Karpas-422 (cell line): ENCODE measurements around the genes PRR11 and TUBD1.

GRCh38 chr17:58001357-58002208 lies 5.5 kb downstream of the SRSF1 start:
- PRO-cap = no peak
- RAMPAGE, long total RNA = no peak

- PRO-cap = no peak
- RAMPAGE, long total RNA = no peak
These were observed 1.5 kb upstream of the DYNLL2 start for GRCh38 chr17:58081701-58082220.

DNA sequence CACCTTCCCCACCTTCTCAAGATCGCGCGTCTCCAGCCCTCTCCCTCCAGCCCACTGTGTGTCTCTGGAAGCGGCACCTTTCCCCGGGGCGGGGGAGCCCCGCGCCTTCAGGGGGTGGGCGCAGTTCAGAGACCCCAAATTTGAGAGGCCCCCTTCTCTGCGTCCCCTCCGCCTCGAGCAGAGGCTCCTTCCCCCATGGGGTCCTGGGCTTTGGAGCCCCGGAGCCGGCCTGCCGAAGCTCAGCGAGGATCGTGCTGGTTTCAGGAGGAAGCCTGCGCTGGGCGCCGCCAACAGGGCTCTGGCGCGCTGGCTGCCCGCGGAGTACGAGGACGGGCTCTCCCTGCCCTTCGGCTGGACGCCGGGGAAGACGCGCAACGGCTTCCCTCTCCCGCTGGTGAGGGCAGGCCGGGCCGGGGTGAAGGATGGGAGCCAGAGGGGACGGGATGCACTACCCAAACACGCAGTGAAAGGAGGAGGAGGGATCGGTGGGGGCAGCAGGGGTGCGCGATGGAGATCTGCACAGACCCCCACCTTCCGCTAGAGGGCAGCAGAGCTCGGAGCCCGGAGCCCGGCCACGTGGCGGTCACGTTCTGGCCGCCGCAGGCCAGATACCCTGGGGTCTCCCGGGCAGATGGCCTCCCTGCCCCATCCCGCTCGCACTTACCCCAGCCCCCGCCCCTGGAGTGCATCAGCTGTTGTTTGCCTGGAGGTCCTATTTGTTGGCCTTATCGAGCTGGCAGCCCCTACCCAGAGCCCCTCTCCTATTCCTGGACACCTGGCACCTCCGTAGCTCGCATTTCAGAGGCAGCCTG lies 11.1 kb downstream of the LPO start:
- PRO-cap = no peak
- RAMPAGE, long total RNA = no peak

DNA sequence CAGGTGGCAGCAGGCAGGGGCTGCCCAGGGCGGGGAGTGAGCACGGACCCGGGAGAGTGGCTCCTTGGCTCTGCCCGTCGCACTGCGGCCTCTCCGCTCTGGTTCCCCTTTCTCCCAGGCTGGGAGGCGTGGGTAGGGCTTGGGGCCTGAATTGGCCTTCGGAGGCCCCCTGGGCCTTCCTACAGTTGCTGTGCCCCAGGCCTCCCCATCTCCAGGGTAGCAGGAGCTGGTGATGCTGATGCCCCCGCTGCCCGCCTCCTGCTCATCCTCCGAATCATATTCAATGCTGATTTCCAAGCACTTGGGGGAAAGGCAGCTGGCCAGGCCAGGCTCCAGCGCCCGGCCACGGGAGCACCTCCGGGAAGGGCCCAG lies 20.1 kb downstream of the TSPOAP1 start:
- PRO-cap = no peak
- RAMPAGE, long total RNA = no peak

DNA sequence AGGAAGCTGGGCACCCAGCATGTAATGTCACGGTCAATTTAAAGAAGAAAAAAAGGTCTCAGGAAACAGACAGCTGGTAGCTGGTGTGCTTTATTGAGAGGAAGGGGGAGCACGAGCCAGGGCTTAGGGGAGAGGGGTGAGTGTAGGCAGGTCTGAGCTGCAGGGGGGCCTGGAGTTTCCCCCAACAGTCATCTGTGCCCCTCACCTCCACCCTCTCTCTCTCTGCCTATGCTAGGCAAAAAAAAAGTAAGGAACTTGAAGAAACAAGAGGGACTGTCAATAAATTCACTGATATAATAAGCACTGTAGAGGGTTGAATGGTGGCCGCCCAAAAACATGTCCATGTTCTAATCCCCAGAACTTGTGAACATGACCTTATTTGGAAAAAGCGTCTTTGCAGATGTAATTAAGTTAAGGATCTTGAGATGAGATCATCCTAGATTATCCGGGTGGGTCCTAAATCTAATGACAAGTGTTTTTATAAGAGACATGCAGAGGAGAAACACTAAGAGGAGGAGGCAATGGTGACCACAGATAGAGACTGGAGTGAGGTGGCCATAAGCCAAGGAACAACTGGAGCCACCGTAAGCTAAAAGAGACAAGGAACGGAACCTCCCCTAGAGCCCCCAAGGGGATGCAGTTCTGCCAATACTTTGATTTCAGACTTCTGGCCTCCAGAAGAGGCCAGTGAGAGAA lies 14.5 kb downstream of the TSPOAP1 start:
- PRO-cap = no peak
- RAMPAGE, long total RNA = no peak

GRCh38 chr17:58324295-58324682 lies 4.3 kb downstream of the TSPOAP1 start:
- PRO-cap = no peak
- RAMPAGE, long total RNA = no peak

GRCh38 chr17:58333025-58333749 lies 4.6 kb upstream of the TSPOAP1 start:
- PRO-cap = bidirectional peak, plus-strand start at chr17:58333184, minus-strand start at chr17:58333106
- RAMPAGE, long total RNA = no peak

DNA sequence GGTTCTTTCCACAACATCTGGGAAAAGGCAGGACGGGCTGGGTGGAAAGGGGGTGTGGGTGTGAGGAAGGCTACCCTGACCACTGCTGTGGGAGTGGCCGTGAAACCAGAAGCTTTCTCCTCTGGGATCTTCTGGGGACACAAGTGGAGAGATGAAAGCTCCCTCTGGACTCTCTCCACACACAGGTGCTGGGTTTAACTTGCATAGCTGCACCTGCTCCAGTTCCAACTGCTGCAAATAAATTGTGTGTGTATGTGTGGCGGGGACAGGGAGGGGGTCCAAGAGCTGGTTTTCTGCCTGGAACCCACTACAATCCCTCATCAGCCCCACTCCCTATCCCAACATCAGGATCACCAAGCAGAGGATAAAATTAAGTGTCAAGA lies 8.1 kb upstream of the TSPOAP1 start:
- PRO-cap = no peak
- RAMPAGE, long total RNA = no peak

GRCh38 chr17:58337902-58338589 lies 9.5 kb upstream of the TSPOAP1 start:
- PRO-cap = bidirectional peak, plus-strand start at chr17:58338334, minus-strand start at chr17:58338083
- RAMPAGE, long total RNA = no peak

DNA sequence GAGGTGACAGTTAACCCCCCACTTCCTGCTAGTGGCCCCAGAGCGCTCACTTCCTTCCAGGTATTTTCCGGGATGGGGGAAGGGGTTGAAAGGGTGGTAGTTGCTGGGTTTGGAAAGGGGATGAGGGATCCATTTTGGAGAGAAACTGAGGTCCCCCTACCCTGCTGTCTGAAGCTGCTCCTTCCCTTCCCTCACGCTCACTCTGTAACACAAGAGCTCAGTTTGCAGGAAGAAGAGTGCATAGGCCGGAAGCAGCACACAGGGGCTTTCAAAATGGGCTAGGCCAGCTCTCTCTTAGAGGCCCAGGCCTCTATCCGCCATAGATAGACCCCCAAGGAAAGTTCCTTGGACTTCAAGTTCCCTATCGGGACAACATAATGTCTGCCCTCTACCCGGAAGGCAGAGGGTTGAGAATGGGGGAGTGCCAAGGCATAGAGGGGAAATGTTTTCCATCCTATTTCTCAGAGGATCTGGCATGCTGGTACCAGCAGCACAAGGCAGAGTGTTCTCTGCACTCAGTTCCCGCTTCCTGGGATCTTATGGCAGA lies 10.9 kb upstream of the TSPOAP1 start:
- PRO-cap = bidirectional peak, plus-strand start at position 220 of the sequence, minus-strand start at position 206 of the sequence
- RAMPAGE, long total RNA = no peak

GRCh38 chr17:59027627-59028261 lies 78.9 kb downstream of the TRIM37 start:
- PRO-cap = no peak
- RAMPAGE, long total RNA = no peak

- PRO-cap = no peak
- RAMPAGE, long total RNA = no peak
These were observed 909 bp downstream of the TRIM37 start for GRCh38 chr17:59105742-59106200.

DNA sequence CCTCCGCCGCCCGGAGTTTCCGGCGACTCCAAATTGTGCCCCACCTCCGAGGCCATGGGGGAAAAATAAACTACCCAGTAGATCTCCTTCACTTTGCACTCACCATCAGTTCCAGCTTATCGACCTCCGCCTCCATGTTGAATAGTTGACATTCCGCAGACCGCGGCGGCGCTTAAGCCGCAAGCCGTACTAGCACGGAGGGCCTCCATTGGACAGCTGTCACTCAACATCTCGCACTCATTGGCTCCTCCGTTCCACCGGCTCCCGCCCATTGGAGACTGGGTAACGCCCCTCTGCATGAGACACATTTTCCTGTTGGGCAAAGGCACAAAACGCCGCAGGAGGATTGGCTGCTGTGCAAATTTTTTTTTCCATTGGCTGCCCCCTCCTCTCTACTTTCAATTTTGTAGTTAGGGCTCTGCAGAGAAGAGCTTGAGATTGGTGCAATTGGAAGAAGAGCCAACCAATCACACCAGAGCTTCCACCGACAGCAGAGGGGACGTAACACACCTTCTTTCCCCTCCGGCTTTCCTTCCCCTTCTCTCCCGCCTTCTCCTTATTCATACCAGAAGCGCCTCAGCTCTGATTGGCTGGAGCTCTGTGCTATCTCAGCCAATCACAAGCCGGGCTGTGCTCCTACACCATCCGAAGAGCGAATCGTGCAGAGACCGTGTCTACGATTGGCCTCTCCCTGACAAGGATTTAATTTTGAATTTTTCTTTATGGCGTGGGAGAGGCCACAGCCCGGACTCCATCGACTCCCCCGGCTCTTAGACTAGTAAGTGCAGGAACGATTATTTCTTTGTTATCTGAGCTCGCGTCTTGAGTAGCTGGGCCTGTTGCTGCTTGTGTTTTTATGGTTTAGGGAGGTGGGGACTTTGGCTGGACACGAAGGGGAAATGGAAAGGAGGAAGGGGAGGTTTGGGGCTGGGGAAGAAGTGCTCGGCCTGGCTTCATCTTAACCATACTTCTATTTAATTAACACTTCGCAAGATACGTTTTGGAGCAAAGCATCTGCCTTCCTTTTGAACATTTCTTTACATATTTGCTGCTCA lies at the start of gene PRR11:
Gene PRR11 (plus strand): TSS at position 719 of the 1,055 bp plus-strand sequence.
- PRO-cap = unidirectional peak, minus-strand start at position 147 of the sequence; bidirectional peak, plus-strand start at position 719 of the sequence, minus-strand start at position 534 of the sequence
- RAMPAGE, long total RNA = start-site peak on the minus strand centred at position 153 of the sequence, 20 bp wide, 209 and 112 reads in 2 replicates

GRCh38 chr17:59337861-59338367 lies 6.5 kb downstream of the YPEL2 start:
- PRO-cap = no peak
- RAMPAGE, long total RNA = no peak

DNA sequence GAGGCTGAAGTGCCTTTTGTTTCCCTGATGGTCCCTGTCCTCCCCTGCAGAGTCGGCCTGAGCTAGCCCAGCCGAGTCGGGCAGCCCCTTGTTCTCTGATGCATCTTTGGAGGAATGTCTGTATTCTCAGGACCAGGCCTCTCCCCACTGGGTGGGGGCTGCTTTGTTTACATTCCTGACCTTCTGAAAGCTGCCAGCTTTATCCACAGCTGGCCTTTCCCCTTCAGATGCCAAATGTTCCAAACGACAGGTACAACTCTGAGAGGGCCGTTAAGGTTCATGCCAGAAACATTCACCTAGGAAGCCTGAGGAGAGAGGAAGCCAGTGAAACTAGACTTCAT lies 35.0 kb downstream of the YPEL2 start:
- PRO-cap = no peak
- RAMPAGE, long total RNA = no peak

DNA sequence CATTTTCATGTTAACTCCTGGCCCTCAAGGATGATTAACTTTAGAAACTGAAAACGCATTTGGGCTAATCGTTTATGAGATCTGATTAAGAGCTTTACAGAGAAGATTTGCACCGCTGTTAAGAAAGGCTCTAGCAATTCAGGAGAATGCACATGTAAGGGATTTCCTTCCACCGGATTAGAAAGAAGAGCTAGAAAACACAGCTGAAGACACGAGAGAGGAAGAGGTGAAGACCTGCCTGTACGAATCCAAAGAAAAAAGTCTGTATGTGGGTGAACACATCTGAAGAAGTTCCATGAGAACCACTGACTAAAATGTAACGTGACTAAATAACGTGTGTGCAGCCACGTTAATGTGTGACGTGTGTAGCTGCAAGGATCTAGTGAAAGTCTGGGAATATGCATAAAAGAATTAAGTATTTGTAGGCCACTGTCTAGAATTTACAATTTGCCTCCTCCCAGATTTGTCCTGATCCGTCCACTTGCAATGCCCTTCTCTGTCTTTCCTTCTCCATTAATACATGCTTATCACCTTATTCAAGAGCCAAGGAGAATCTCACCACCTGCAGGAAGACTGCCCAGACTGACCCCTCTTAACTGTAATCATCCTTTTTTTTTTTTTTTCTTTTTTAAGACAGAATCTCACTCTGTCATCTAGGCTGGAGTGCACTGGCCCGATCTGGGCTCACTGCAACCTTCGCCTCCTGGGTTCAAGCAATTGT lies 106.6 kb downstream of the YPEL2 start:
- PRO-cap = no peak
- RAMPAGE, long total RNA = no peak

GRCh38 chr17:59693402-59694576 lies 13.4 kb downstream of the PTRH2 start:
- PRO-cap = no peak
- RAMPAGE, long total RNA = no peak

DNA sequence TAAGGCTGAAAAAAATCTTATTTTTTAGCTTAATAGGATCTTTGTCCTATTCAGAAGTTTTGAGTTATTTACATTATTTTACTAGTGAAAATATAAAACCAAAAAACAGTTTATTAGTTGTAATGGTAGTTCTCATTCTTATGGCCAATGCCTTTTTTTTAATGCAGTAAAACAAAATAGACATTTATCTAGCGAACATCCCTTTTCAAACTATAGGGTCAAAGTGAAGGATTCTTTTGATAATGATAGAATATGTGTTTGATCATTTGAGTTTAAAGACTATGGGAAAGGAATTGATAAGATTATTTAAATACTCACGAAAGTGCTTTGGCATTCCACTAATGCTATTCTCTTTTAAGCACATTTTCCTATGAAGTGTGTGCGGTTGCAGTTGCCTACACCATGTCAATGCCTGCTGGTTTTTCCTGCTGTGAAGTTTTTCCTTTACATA lies 78.6 kb downstream of the VMP1 start:
- PRO-cap = no peak
- RAMPAGE, long total RNA = no peak

DNA sequence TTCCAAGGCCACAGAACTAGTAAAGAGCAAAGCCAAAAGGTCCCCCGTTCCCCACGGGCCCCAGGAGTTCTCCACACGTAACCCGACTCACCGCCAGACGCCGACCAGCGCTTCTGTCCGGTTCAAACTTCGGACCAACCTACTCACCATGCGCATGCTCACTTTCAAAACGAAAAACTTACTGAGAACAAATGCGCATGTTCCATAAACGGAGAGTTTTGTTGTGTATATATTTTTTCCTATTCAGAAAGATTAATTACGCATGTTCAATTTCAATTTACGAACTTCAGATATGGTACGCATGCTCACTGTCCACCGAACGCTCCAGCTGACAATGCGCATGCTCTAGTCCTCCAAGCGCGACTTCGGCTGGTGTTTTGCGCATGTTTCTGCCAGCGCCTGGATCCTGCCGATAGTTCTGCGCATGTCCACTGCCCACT lies at the start of gene TUBD1:
Gene TUBD1 (minus strand): TSS at position 338 of the 440 bp plus-strand sequence.
- PRO-cap = unidirectional peak, minus-strand start at position 115 of the sequence; bidirectional peak, plus-strand start outside the sequence, minus-strand start at position 180 of the sequence
- RAMPAGE, long total RNA = start-site peak on the minus strand centred at position 130 of the sequence, 38 bp wide, 6 and 13 reads in 2 replicates

DNA sequence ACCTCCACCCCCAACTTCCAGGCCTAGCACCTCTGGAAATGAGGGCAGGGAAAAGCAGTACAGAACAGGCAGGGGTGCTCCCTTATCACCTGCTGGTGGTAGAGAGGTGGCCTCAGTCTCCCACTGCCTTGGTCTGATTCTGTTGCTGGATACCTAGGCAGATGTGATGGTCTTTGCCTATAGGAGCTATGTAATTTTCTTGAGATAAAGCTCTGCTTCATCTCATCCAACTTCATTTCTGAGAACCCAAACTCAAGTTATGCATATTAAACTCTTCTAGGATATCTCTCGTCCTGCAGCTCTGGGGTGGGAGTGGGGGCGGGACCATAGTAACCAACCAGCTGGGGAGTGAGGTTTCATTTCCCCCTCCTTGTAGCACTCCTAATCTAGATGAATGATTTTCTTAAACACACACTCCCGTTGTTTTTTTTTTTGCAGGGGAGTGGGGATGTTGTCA lies 10.3 kb upstream of the HEATR6 start:
- PRO-cap = no peak
- RAMPAGE, long total RNA = no peak